SEM (cell line): ENCODE measurements around the gene MRPS27.

GRCh38 chr5:67031680-67032186 lies 164.9 kb downstream of the CD180 start:
- PRO-cap = no peak

- PRO-cap = no peak
Measured at GRCh38 chr5:67165087-67165704, 31.4 kb downstream of the CD180 start.

GRCh38 chr5:67606237-67606784 lies 409.7 kb upstream of the CD180 start:
- PRO-cap = no peak

DNA sequence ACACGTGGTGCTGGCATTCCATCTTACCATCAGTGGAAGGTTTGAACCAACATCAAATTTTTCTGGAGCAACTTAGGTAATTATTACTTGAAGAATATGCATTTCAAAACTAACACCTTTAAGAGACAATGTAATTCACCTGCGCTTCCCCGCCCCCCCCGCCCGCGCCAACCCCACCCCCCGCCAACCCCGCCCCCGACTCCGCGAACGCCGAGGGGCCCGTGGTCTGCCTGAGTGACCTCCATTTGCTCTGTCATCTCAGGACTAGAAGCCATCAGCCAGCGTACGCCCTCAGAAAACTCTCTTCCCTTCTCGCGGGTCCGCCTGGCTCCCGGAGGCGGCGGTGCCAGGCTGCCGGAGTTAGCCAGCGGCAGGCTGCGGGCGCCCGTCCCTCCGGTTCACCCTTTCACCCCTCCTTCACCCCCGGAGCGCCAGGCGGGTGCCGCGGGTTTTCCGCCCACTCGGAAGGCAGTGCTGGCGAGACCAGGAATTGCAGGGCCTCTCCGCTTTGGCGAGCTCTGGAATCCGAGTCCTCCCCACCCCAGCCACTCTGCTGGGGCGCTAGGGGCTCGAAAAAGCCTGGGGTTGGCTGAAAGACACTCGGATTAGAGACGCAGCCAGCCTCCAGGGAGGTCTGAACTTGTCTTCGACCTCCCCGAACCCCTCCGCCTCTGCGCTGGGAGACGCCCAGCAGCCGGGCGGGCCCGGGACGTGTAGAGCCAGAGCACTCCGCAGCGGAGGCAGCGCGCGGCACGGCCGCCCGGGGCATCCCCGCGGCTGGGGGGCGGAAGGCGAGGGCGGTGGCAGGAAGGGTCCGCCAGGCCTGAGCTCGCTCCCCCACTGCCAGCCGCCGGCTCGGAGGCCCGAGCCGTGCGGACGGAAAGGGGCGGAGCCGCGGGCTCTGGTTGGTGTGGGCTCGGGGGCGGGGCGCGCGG lies 526 bp upstream of the PIK3R1 start:
- PRO-cap = bidirectional peak, plus-strand start at position 341 of the sequence, minus-strand start at position 252 of the sequence; bidirectional peak, plus-strand start at position 556 of the sequence, minus-strand start at position 642 of the sequence; bidirectional peak, plus-strand start outside the sequence, minus-strand start at position 842 of the sequence

DNA sequence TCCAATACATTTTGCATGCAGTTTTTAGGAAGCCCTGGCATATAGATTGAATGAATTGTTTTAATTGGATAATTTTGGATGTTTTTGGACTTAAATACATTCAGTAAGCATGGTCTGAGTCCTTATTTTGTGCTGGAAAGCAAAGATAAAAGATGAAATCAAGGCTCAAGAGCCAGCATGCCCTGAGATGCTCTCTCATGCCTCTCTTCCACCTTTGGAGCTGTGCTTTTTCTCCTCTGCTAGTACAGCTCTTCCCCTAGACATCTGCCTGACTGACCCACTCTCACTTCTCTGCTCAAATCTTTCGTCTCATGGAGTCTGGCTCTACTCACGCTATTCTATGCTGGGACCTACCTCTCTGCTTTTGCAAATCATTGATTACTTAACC lies 14.3 kb downstream of the PIK3R1 start:
- PRO-cap = no peak

DNA sequence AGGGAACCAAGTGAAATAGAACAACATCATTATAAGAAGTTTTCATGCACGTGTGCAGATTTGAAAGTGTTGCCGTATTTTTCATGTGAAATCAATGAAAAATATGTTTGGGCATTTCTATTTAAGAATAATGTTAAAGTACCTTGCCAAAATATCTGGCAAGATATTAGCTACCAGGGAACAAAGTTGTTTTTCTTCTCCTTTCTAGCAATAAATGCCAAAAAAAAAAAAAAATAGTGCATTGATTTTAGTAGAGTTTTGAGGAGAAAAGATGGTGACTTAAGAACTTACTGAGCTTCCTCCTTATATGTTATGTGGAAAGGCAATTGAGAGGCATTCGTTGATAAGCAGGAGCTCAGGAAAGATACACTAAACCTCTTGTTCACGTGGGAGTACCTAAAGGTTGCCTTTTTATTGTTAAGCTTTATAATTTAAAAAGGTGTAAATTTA lies 23.2 kb downstream of the PIK3R1 start:
- PRO-cap = bidirectional peak, plus-strand start at position 336 of the sequence, minus-strand start at position 328 of the sequence

GRCh38 chr5:68254878-68255315 lies 39.3 kb downstream of the PIK3R1 start:
- PRO-cap = no peak

- PRO-cap = no peak
Measured at GRCh38 chr5:68268463-68269233, 53.1 kb downstream of the PIK3R1 start.

- PRO-cap = no peak
Measured at GRCh38 chr5:68287934-68288913, 72.7 kb downstream of the PIK3R1 start.

DNA sequence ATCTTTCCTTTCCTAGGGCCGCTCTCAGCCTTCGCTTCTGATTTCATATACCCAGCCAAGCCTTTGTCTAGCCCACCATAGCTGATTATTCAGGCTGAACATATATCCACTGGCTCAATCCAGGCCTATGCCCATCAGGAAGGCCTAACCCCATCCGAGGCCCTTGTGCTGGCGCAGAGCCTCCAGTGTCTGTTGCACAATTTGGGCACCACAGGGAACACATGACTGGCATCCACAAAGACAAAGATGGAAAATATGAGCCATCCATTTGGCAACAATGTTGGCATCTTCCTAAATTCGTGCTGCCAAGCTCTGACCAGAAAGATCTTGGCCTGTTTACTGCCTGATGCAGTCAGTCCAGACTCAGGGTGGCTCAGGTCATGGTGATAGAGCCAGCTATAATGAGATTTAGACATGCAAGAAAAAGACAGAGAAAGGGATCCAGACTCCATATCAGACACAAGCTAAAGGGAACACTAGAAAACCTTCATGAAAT lies 233.8 kb downstream of the PIK3R1 start:
- PRO-cap = no peak

- PRO-cap = no peak
Measured at GRCh38 chr5:68476705-68477067, 261.1 kb downstream of the PIK3R1 start.

DNA sequence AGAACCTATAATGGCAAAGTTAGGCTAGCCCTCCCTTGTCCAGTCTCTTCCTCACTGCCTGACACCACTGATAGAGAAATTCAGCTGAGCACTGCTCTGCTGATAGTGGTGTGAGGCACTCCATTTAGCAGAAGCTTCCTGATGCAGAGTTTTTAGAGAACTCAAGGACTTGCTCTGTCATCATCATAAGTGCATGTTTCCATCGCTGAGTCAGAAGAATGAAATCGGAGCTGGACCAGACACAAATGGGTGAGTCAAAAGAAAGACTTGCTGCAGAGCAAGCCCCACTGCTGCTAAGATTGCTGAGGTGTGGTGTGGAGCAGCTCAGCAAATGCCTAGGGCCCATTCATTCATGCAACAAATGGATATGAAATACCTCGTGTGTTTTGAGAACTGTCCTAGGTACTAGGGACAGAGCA lies 410.2 kb upstream of the SLC30A5 start:
- PRO-cap = no peak

DNA sequence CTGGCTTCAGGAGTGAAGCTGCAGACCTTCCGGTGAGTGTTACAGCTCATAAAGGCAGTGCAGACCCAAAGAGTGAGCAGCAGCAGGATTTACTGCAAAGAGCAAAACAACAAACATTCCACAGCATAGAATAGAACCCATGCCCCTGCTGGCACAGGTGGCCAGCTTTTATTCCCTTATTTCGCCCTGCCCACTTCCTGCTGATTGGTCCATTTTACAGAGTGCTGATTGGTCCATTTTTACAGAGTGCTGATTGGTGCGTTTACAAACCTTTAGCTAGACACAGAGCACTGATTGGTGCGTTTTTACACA lies 7.5 kb upstream of the CENPH start:
- PRO-cap = no peak

DNA sequence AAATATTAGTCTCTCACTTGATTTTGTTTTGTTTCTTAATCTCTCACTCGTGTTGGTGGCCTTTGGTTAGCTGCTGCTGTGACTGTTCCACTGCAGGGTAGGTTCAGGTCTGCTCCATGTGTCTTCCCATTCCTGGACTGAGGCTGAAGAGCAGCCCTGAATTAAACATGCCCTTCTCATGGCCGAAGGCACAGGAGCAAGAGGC lies 2.1 kb downstream of the MCCC2 start:
- PRO-cap = no peak

- PRO-cap = no peak
Measured at GRCh38 chr5:71916433-71916772, 190.9 kb upstream of the MAP1B start.

DNA sequence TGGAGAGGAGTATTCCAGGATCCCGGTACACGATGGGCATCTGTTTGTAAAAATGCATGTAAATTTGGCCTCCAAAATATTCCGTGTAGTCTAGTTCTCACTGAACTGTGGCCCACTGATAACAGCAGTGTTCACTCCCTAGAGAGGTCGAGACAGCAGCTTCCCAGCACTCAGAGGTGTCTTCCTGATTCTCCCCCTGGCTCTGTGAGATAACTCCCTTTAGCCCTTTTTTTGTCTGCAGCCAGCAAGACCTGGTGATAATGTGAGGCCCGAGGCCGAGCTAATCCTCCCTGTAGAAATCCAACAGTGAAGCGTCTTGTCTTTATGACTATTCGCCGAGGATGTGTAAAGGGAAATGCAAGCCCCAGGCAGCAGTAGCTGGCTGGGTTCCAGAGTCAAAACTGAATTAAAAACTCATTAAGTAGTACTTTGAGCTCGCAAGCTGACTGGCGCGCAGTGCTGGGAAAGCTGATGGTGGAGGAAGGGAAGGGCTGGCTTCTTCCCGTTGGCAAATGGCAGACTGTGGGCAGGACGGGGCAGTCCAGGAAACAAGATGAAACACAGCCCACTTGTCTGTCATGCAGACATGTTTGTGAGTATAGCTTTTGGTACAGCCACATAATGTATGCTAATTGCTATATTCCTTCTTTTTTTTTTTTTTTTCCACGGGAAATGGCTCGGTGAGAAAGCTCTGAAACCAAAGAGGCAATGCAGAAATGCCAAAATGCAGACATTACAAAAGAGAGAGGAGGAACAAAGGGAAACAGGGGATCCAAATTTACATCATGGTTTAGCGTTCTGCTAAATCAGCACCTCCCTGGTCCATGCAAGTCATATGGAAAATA lies 59.3 kb downstream of the MAP1B start:
- PRO-cap = no peak

DNA sequence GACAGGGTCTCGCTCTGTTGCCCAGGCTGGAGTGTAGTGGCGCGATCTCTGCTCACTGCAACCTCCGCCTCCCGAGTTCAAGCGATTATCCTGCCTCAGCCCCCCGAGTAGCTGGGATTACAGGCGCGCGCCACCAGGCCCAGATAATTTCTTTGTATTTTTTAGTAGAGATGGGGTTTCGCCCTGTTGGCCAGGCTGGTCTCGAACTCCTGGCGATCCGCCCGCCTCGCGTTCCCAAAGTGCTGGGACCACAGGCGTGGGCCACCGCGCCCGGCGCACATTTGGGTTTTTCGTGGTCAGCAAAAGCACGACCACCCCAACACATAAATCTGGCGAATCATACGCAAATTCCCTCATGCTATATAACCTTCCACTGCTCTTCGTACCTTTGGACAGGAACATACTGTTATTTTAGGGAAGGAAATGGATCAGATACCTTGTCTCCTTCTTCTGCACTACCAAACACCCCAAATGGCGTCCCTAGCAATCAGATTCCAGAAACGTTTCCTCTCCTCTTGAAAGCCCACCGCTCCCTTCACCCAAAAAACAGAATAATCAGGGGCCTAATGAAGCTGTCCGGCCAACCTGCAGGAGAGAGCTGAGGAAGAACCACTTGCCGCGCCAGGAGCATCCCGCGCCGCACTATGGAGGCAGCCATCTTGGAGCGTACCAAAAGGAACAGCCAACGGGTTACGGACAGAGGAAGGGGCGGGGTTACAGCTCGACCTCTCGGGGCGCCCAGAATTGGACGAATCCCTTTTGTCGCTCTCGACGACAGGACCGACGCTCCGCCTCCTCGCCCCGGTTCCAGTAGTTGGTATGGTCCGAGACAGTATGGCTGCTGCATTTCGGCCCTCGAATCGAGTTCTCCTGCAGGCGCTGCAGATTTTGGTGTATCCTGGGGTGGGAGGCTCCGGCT lies at the start of gene MRPS27:
Gene MRPS27, minus strand, starts transcription at position 677 of the 919 bp plus-strand sequence.
- PRO-cap = bidirectional peak, plus-strand start at position 813 of the sequence, minus-strand start at position 646 of the sequence

GRCh38 chr5:72451478-72452552 lies 55.4 kb downstream of the ZNF366 start:
- PRO-cap = bidirectional peak, plus-strand start at chr5:72452388, minus-strand start at chr5:72452323

GRCh38 chr5:72499597-72500344 lies 7.4 kb downstream of the ZNF366 start:
- PRO-cap = no peak

DNA sequence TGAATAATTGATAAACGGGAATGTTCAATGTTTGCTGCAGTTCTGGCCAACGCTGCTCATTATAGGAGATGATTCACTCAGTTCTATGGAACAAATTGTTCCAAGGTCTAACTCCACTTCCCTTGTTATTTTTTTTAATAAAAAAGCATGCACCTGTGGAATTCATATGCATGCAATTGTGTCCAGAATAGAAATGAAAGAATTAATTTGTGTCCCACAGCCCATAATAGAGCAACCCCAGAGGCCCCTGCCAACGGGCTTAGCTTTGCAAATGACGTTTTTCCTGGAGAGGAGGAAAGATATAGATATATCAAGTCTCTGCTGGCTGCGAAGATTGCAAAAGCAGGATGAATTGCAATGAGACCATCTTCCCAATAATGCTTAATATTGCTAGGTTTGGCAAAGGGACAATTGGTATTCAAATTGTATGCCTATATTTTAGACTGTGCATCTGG lies 97.3 kb upstream of the ZNF366 start:
- PRO-cap = no peak